NB4 (cell line): Measurements from ENCODE around the genes NCOA6 and MMP24.

GRCh38 chr20:34549336-34549996 lies 9.1 kb upstream of the MAP1LC3A start:
- RRBS, result no CpG with 5 or more reads among the region's 19 CpGs

DNA sequence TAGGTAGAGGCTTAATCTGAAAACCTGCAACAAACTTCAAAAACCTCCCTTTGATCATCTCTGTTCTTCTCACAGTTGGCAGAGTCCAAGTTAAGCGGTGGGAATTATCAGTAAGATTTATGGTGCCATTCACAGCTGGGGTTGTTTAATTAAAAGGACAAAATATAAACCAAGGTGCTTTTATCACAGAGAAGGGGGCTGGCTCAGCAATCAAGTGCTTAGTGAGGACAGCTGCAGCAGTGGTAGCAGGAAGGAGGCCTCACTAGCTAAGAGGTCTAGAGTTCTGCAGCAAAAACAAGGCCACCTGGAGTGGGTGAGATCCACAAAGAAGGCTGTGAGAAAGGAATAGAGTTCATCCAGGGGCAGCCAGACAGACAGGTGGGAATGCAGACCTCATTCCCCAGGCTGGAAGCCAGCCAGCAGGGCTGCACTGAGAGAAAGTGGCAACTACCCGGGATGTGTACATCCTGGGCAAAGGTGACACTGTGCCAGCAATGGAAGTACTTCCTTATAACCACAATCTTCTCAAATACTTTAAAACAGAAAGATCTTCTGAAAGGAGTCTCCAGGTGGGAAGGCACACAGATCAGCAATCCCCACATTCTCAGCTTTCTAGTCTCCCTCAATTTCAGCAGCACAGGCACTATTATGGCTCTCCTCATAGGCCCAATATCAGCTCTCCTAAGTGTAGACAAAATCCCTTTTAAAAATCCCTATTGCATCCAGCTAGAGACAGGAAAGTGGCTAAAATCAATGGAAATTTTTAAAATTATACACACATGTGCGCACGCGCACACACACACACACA lies 37.0 kb downstream of the PIGU start:
- RRBS, result no CpG with 5 or more reads among the region's 5 CpGs

DNA sequence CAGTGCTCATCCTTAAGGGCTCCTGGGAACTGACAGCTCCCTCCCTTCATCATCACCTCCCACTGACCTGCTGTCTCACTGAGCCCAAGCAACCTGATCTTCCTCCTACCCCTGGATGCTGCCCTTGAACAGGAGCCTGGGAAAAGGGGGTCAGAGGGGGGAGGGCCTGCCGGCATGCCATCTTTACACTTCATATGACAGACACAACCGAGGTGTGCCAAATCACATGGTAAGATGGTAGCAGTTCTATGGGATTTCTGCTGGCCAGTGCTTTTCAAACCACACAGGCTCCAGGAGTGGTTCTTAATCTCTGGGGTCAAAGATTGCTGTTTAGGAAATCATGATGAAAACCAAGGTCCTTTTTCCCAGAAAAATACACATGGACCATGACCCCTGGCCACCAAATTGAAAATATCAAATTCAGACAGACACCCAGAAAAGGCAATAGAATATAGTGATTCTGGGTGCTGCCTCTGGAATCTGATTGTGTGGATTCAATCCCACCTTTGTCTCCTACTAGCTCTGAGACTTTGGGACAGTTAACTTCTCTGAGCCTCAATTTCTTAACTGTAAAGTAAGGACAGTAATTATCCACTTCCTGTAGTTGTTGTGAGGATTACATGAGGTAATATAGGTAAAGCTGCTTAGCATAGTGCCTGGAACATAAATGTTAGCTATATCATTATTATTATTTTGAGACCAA lies 3.1 kb downstream of the TP53INP2 start:
- RRBS, result no CpG with 5 or more reads among the region's 2 CpGs

GRCh38 chr20:34757657-34758120 lies 53.5 kb downstream of the TP53INP2 start:
- RRBS, result no CpG with 5 or more reads among the region's 2 CpGs

GRCh38 chr20:34825525-34825859 lies at the start of gene NCOA6:
TSS of gene NCOA6 (minus strand) at chr20:34825651.
- RRBS, result under 1% methylated on average over 20 of the region's 43 CpGs

- RRBS, result no CpG with 5 or more reads among the region's 12 CpGs
Measured at GRCh38 chr20:34938222-34939037, 17.2 kb downstream of the GSS start.

- RRBS, result no CpG with 5 or more reads among the region's 22 CpGs
Measured at GRCh38 chr20:34984905-34985657, 29.4 kb downstream of the MYH7B start.

DNA sequence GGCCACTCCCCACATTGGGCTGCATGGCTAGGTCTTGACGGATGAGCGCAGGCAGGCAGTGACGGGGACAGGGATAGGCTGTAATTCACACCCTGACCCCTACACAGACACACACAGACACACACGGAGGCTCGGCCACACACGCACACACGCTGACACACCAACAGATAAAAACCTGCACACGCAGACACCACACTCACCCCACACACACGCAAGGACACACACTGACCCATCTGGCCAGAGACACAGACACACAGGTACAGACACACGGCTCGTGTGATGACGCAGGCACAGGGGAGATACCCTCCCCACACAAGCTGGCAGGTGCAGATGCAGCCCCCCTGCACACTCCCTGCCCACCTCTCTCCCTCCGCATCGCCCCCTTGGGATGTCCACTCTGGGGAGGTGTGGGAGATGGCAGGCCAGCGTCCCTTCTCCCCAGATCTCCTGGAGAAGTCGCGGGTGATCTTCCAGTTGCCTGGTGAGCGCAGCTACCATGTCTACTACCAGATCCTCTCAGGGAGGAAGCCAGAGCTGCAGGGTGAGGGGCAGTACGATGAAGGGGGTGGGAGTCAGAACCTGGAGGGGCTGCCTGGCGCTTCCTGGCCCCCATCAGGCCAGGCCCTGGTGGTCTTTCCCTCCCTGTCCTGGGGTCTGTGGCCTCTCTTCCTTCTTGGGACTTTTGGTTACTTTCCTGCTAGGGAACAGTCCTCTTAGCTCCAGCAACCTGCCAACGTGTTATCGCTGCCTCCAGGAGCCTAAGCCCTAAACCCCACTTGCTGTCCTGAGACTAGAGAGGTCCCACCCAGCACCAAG lies 30.2 kb downstream of the MYH7B start:
- RRBS, result no CpG with 5 or more reads among the region's 22 CpGs

GRCh38 chr20:34990114-34990656 lies 34.5 kb downstream of the MYH7B start:
- RRBS, result no CpG with 5 or more reads among the region's 13 CpGs

GRCh38 chr20:35225986-35226996 lies at the start of gene MMP24:
TSS of gene MMP24 (plus strand) at chr20:35226690.
- RRBS, result 32% methylated on average over 47 of the region's 93 CpGs

DNA sequence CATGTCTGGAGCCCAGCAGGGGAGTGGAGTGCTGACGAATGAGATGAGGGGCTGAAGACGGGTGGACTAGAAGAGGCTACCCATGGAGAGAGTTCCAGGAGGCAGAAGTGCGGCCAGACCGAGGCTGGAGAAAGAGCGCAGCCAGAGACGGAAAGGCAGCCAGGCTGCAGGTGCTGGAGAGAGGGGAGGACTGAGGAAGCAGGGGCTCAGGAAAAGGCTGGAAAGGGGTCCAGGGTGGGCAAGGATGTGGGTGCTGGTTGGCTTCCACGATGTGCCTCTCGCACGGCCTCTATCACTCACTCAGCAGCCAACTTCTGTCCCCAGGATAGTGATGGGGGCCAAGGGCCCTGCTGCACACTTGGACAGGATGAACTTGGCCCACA lies 565 bp upstream of the EIF6 start:
- RRBS, result no CpG with 5 or more reads among the region's 9 CpGs

DNA sequence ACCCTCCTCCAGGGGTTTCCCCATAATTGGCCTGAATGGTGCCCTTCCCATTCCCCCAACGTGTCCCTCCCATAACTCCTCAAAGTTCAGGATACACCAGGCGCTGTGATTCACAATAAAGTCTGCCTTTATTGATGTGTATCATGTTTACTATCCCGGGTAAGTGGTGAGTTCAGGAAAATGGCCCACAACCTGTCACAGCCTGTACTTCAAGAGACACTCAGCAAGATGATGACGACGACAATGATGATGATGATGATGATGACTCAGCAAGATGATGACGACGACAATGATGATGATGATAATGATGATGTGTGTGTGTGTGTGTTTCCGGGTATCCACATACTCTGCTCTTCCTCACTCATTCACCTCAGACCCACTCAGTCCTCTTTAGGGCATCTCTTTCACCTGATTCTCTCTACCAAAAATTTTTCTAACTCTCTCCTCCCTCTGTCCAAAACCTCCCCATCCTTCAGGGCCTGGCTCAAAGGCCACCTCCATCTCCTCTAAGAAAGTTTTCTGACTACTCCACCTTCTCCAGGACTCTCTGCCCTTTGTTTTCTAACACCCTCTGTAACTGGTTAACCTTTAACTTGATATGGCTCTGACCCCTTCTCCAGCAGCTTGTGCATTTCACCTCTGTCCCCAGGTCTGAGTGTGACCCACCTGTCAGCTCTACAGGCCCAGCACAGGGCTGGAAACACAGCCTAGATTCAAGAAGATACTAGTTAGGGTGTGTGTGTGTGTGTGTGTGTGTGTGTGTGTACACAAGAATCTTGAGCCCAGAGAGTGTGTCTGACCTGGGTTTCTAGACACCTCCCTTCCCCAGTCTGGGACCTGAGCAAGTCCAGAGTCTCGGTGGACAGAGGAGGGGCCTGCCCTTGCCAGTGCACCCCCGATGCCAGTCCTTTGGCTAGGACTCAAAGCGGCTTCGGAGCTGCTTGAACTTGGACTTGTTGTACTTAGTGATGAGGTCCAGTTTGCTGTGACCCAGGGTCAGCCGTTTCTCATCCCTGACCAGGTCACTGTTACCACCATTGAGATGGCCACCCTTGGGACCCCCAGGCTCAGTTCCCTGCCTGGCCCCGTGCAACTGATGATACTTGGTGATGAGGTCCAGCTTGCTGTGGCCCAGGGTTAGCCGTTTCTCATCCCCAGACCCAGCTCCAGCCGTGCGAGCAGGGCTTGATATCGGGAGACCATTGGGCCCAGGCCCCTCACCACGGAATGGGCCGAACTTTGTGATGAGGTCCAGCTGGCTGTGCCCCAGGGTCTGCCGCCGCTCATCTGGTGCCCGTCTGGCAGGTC lies 1.5 kb upstream of the EIF6 start:
- RRBS, result no CpG with 5 or more reads among the region's 23 CpGs

GRCh38 chr20:35297144-35297606 lies 5.0 kb upstream of the FAM83C start:
- RRBS, result no CpG with 5 or more reads among the region's 8 CpGs

DNA sequence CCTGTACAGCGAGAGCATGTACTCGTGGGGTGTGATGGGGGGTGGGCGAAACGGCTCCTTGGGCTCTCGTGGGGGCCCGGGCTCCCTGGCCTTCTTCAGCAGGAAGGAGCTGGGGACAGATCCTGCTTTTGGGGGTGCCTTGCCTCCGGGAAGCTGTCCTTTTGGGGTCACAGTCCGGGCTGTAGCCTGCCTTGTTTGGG lies 733 bp downstream of the GDF5 start:
- RRBS, result 82% methylated on average over 3 of the region's 8 CpGs

GRCh38 chr20:35556907-35557704 lies 15.2 kb downstream of the ERGIC3 start:
- RRBS, result no CpG with 5 or more reads among the region's 16 CpGs

GRCh38 chr20:35604972-35605535 lies 10.6 kb upstream of the SPAG4 start:
- RRBS, result no CpG with 5 or more reads among the region's 5 CpGs

DNA sequence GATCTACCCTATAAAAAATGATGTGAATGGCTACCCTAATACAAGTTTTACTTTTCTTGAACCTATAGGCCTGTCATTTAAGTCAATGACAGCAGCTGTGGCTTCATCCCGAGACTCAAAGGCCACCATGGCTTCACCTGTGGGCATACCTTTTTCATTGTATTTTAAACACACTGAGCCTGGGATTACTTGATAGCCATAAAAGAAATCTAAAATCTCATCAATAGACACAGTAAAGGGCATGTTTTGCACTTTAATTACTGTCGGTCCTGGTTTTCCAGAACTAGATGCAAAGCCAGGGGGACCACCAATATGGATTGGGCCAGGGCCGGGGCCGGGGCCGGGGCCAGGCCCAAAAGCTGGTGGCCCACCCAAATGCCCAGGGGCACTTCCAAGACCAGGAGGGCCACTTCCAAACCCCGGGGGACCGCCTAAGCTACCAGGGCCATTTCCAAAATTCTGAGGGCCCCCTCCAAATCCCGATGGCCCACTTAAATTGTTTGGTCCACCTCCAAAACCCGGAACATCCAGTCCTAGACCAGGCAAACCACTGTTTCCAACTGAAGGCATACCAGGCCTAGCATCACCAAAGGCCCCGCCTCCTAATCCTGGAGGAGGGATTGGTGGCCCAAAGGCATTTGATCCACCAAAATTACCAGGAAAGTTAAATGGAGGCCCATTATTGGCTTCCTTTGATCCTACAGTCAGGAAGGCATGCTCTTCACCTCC lies 12.0 kb downstream of the CPNE1 start:
- RRBS, result 97% methylated on average over 4 of the region's 10 CpGs

- RRBS, result 2% methylated on average over 8 of the region's 20 CpGs
Measured at GRCh38 chr20:35699711-35700297, 599 bp downstream of the ROMO1 start.

- RRBS, result no CpG with 5 or more reads among the region's 9 CpGs
Measured at GRCh38 chr20:35702533-35703198, 3.5 kb downstream of the ROMO1 start.

- RRBS, result no CpG with 5 or more reads among the region's 4 CpGs
Measured at GRCh38 chr20:35714172-35714553, 15.0 kb downstream of the ROMO1 start.